Epithelial cell of alveolus of lung (primary cell): ENCODE measurements around a stretch of chr2.

- RAMPAGE, long total RNA, result no peak
- RRBS, result no CpG with 5 or more reads among the region's 13 CpGs
These were observed 6.7 kb downstream of the PREPL start for GRCh38 chr2:44354538-44355060.

GRCh38 chr2:44360684-44361069 lies 617 bp downstream of the PREPL start:
- RAMPAGE, long total RNA, result no peak
- RRBS, result no CpG with 5 or more reads among the region's 11 CpGs

- RAMPAGE, long total RNA, result no peak
- RRBS, result 3% methylated on average over 32 of the region's 91 CpGs
These were observed 6.3 kb upstream of the SIX3 start for GRCh38 chr2:44934731-44936144.

DNA sequence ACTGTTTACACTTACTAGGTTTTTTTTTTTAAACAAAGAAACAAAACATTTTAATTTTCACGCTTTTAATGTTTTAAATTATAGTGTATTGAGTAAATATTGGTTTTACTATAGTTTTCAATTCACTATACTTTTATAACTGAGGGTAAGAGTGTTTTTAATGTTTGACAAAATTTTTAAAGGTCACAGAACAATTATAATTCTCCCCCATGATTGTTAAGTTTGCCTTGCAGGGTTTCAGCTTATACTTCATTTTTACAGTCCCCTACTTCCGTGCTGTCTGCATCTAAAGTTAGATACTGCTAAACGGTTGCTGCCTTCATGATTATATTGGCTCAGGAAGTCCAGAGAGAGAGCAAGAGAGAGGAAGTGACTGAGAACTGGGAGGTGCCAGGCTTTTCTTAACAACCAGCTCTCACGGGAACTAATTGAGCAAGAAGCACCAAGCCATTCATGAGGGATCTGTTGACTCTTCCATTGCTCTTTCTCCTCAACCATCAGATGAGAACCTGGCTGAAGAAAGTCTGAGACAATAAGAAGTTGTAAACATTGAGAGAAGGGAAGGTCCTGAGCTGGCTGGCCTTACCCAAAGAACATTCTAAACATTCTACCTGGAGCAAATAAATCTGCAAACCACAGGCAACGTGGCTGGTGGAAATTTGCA lies 125.4 kb upstream of the SIX2 start:
- RAMPAGE, long total RNA, result no peak
- RRBS, result no CpG with 5 or more reads among the region's 5 CpGs

- RAMPAGE, long total RNA, result no peak
- RRBS, result no CpG with 5 or more reads among the region's 5 CpGs
These were observed 170.8 kb upstream of the SIX2 start for GRCh38 chr2:45179959-45180563.

- RAMPAGE, long total RNA, result no peak
- RRBS, result no CpG with 5 or more reads among the region's 2 CpGs
These were observed 264.2 kb upstream of the SIX2 start for GRCh38 chr2:45273527-45273731.

DNA sequence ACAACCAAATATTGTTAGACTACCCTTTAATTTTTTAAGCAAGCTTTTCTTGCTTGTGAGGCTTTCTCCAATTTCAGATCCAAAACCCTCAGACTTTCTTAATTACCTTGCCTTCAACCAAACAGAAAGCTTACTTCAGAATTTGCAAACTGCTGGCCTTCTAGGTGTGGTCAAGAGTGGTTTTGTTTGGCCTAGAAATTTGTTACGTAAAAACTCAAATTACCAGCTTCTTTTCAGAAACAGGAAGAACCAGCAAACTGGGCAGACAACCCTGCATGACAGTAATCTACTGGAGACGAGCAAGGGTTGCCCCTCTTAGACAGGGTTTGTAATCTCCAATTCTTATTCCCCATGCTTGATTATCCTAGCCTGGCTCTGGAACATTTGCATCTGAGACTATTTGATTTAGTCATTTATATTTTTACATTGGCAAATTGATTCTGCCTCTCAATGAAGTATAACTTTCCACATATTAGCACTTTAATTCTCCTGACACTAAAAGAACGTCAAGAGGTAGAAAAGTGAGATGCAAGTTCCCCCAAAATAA lies 27.0 kb downstream of the SRBD1 start:
- RAMPAGE, long total RNA, result no peak
- RRBS, result no CpG with 5 or more reads among the region's 3 CpGs

- RAMPAGE, long total RNA, result no peak
- RRBS, result no CpG with 5 or more reads among the region's 9 CpGs
These were observed 41.8 kb downstream of the PRKCE start for GRCh38 chr2:45693148-45693845.

DNA sequence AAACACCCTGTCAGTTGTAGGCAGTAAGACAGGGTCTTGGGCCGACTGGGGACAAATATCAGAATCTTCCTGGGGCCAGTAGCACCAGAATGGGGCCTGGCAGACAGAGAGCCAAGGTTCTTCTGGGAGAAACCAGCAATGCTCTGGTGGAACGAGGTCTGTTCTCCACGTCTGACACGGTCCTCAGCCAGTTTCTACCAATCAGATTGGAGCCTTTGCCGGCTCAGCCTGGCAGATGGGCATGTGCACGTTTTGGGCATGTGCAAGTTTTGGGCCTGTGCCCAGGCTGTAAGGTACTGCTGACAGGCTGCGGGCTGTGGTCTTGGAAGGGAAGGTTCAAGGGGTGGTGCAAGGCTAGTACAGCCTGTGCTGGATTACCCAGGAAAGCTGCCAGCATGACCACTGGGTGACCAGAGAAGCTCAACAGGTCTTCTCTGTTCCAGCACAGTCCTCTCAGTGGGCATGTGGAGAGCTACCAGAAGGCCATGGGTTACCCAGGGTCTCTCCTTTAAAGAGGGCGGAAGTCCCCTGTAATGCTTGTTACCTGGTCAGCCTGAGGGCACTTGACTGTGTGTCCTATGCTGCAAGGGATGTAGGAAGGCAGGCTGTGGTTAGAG lies 90.0 kb downstream of the PRKCE start:
- RAMPAGE, long total RNA, result no peak
- RRBS, result no CpG with 5 or more reads among the region's 8 CpGs

DNA sequence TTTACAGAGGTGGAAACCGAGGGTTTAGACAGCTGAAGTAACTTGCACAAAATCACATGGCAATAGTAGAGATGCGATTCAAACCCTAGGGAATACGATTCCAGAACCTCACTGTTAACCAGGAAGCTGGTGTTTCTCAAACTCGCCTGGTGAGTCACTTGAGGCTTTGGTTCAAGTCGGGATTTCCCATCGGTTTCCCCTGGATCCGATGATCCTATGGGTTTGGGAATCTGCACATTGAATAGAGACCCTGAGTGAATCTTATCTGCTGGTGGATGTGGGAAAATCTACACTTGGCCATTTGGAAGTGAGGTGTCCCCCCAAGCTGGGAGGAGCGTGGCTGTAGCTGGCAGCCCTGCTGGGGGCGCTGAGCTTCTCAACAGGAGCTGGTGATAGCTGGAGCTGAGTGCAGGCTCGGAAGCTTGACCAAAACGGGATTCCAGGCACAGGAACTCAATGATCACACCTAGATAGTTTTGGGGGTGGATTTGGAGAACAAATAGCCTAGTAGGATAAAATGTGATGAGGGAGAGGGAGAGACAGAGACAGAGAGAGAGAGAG lies 135.4 kb downstream of the PRKCE start:
- RAMPAGE, long total RNA, result no peak
- RRBS, result no CpG with 5 or more reads among the region's 11 CpGs

DNA sequence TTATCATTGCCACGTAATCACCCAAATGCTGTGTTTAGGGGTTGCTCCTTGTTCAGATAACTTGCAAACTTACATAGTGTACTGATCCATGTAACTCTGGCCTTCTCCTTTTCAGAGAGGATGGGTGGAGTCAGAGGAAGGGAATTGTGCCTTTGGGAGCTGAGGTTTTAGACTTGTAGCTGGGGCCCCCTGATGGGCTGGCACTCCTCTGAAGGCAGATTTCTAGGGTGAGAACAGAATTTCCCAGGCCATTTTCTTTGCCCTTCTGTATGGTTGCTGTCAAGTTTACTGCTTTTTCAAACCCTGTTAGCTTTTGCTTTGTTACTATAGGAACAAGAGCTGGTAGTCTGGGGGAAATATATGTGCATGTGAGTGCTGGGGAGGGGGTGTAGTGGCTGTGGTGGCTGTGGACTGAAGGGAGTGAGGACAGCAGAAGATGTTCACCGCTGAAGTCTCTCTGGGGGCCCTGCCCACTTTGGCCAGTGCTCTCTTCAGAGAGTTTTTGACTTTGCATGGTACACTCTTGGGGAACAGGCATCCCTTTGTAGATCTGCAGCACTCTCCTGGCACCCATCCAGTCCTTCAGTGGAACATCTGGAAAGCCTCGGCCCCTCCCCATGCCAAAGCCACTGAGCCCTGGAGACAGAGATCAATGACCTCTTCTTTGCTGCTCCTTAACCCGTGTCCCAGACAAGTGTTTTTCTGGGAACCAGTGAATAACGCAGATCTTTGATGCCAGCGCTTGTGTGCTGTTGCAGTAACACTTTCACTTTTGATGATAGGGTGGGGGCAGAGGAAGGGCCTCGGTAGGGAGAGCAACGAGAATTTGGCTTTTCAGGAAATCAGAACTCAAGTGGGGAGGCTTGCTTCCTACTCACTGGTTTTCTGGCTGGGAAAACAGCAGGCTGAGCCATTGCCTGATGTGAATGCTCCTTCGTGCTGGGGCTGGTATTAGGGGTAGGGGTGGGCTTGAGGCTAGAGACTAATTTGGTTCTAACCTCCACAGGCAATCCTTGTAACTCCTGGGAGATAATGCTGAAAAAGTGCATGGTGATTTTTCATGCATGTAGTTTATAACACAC lies 209.1 kb downstream of the PRKCE start:
- RAMPAGE, long total RNA, result no peak
- RRBS, result no CpG with 5 or more reads among the region's 9 CpGs

GRCh38 chr2:45897801-45898608 lies 246.5 kb downstream of the PRKCE start:
- RAMPAGE, long total RNA, result no peak
- RRBS, result no CpG with 5 or more reads among the region's 9 CpGs

GRCh38 chr2:45911848-45912639 lies 260.6 kb downstream of the PRKCE start:
- RAMPAGE, long total RNA, result no peak
- RRBS, result no CpG with 5 or more reads among the region's 8 CpGs

DNA sequence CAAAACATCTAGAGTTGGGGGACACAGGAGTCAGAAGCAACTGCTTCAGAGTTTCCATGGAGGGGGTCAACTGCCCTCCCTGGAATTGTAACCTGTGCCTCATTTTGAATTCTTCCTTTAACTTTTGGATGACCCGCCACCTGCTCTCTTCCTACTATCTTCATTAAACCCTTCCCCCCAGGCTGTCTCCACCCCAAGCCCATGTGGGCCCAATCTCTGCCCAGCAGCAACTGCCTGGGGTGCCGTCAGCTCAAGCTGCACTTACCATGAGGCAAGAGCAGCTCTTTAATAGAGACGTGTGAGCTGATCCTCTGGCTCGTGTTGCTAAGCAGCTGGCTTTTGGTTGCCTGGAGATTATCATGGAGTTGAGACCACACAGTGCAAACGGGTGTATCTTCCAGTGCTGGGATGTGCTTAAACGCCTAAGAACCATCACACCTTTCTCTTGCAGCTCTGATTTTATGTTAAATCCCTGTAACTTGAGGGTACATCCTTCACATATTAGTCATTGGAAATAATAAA lies 271.0 kb downstream of the PRKCE start:
- RAMPAGE, long total RNA, result no peak
- RRBS, result no CpG with 5 or more reads among the region's 6 CpGs

GRCh38 chr2:45969053-45969818 lies 317.8 kb downstream of the PRKCE start:
- RAMPAGE, long total RNA, result no peak
- RRBS, result 11% methylated on average over 4 of the region's 16 CpGs

DNA sequence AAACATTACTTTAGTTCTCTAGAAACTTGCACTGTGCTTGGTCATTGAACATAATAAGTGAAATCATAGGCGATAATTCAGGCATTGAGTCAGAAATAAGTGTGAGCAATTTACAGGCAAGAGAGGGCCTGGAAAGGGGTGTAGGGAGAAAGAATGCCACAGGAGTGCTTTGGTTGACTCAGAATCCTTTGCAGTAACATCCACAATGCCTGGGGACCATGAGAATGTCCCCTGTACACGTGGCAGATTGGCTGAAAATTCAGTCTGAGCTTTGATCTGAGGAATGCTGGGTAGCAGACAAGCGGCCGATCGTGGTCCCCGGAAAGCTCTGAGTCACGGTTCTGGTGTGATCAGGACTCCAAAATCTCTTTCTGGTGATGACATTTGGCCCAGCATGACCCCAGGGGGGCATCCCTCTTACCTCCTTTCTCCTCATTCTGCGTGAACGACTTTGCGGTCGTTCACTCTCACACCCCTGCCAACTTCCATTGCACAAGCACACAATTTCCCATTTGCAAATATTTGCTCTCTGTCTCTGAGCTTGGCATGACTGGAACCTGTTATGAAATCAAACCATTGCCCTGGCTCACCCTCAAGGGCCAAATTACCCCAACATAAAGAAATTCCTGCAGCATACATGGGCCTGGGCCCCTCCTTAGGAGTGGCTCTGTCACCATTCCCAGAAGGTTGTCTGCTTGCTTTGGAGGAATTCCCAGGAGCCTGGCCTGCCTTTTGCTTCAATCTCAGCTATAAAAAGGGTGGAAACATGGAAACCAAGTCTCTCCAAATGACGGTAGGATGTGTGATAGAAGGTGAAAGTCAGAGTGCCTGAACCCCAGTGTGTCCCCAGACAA lies 305.0 kb upstream of the EPAS1 start:
- RAMPAGE, long total RNA, result no peak
- RRBS, result no CpG with 5 or more reads among the region's 12 CpGs

DNA sequence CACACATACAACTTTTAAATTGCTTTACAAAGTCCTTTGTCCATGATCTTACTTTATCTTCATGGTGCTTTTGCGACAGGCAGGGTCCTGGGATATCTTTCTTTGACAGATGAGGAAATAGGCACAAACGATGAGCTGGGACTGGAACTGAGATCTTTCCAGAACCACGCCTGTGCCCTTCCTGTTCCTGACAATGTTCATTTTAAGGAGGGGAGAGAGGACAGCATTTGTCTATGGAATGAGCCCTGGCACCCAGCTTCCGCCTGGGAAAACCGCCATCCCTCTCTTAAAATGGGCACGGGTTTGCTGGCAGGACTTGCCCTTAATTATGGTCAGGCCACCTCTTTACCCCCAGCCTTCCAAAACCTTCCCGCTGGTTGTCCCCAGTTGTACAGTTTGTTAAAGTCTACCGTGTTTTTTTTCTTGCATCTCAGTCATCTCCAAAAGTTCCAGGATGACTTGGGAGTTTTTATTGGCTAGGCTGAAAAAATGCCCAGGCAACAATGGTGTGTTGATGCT lies 265.0 kb upstream of the EPAS1 start:
- RAMPAGE, long total RNA, result no peak
- RRBS, result no CpG with 5 or more reads among the region's 8 CpGs

DNA sequence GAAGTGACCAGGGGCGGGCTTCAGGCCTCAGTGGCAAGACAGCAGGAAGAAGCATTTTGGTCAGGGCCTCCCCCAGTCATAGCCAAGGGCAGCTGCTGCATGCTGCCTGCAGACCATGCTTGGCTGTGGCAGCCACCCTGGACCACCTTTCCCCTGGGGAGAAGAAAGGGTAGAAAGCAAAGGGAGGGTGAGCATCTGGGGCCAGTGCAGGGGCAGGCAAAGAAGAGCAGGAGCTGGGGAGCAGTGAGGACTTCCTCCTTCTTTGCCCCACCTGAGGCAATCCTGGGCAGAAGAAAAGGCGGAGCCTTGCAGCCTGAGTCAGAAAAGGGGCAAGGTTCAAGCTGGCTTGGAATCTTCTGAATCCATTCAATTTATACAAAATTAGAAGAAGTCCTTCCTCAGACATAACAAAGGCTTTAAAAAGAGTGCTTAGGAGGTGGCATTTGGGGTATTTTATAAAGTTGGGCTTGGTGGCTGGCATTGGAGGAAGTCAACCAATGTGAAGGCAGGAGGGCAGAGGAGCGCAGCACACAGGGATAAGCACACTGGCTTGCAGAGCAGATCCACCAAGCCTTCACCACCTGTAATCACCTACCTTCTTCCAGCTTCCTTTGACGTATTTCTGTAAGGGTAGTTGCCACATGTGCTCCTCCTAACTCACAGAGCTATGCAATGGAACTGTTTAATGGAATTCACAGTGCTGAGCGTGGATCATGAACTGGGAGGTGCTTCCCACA lies 154.5 kb upstream of the EPAS1 start:
- RAMPAGE, long total RNA, result no peak
- RRBS, result no CpG with 5 or more reads among the region's 5 CpGs

DNA sequence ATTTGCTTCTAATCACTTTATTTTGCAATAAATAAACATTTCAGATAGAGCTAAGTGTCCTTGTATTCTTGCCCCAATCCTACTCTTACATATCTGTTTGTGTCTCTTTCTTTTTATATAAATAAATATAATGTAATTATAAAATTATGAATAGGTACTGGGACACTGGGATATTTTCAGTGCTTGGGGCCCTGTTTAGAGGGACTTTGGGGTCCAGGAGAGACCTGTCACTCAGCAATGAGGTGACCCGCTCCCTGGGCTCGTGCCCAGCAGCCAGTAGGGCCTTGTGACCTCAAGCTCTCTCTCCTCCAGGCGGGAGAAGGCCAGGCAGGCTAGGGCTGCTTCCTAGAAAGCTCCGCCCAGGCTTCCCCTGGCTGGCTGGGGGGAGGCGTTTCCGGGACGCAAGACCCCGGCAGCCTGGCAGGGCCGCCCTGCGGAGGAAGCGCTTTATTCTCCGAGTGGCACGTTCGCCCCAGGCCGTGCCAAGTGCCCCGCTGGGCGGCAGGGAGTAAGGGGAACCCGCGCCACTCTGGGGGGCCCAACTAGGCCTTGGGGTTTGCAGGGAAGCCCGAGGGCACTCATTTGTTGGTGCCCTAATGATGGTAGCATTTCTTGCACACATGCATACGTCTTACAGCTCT lies 21.3 kb upstream of the EPAS1 start:
- RAMPAGE, long total RNA, result no peak
- RRBS, result no CpG with 5 or more reads among the region's 21 CpGs

DNA sequence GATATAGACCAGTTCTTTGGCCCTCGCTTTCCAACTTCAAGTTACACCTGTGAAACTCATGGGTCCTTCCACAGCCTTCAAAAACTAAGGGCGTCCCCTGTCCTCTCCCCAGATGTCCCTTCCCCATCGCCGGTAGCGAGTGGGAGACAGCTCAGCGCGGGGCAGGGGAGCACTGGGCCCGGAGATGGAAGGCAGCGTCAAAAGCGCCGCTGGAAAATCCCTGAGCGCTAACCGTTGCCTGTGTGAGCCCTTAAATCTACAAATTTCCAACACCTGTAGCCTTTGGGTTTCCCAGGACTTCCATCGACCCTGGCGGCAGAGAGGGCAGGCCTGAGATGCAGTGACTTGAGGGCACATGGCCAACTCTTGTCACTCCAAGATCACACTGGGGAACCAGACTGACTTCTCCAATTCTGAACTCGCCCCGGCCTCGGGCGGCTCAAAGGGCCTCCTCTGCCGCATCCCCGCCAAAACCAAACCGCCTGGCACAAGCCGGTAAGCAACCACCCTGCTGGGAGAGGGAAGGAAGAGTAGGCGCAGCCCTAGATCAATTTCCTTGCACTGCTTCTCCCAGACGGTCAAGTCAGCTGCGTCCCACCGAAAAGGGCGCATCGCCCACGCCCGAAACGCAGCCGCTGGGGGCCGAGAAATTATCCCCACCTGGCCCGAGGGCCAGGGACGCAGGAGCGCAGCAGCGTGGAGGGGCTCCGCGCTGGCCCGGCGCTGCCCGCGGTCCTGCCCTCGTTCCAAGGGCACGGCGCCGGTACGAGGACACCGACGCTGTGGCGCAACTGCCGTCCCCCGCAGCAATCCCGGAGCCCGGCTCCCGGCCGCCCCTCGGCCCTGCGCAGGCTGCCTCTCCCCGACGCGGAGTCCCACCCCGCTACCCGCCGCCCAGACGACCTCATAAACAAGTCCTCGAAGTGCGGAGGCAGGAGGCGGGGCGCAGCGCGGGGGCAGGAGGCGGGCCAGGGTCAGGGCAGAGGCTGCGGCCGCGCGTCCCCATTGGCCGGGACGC lies 667 bp upstream of the EPAS1 start:
- RAMPAGE, long total RNA, result no peak
- RRBS, result 6% methylated on average over 27 of the region's 80 CpGs